ENCODE results near the genes PDRG1 and HCK.

GRCh38 chr20:31860228-31861447 is 9.7 kb downstream of the DUSP15 start:
- RRBS, 2 experiments = 5% methylated on average over 1 of the region's 43 CpGs

GRCh38 chr20:31951073-31952407 is at the start of gene PDRG1:
Gene PDRG1 (minus strand): TSS chr20:31952046.
- RRBS, 2 experiments = 1 to 2% methylated on average over 20 of the region's 71 CpGs

GRCh38 chr20:31994812-31995413 is 15.3 kb upstream of the CCM2L start:
- RRBS, 2 experiments = 2 to 8% methylated on average over 4 of the region's 41 CpGs

GRCh38 chr20:32030971-32031345 is 20.7 kb downstream of the CCM2L start:
- RRBS, 2 experiments = 3 to 4% methylated on average over 12 of the region's 43 CpGs

DNA sequence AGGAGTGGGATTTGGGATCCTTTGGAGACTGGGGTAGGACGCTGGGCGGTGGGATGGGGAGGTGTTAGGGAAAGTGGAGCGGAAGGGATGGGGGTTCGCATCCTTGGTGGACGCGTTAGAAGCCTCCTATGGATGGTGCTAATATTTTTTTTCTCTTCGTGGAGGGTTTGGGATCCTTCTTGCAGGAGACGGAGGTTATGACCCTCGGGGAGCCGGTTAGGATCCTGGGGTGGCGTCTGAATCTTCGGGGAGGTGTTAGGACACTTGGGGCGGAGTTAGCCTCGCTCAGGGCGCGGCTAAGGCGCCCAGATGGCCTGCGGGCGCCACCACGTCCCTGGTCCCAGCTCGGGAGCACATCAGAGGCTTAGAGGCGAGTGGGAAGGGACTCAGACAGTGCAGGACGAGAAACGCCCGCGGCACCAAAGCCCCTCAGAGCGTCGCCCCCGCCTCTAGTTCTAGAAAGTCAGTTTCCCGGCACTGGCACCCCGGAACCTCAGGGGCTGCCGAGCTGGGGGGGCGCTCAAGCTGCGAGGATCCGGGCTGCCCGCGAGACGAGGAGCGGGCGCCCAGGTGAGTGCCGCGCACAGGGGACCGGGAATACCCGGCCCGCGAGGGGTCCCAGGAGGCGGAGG is at the start of gene HCK:
TSS of gene HCK (plus strand) at position 326 of the 632 bp plus-strand sequence.
- RRBS, 2 experiments = 2 to 3% methylated on average over 13 to 17 of the region's 47 CpGs

GRCh38 chr20:32052549-32053429 is 747 bp downstream of the HCK start:
- RRBS, 2 experiments = 2% methylated on average over 12 of the region's 42 CpGs

DNA sequence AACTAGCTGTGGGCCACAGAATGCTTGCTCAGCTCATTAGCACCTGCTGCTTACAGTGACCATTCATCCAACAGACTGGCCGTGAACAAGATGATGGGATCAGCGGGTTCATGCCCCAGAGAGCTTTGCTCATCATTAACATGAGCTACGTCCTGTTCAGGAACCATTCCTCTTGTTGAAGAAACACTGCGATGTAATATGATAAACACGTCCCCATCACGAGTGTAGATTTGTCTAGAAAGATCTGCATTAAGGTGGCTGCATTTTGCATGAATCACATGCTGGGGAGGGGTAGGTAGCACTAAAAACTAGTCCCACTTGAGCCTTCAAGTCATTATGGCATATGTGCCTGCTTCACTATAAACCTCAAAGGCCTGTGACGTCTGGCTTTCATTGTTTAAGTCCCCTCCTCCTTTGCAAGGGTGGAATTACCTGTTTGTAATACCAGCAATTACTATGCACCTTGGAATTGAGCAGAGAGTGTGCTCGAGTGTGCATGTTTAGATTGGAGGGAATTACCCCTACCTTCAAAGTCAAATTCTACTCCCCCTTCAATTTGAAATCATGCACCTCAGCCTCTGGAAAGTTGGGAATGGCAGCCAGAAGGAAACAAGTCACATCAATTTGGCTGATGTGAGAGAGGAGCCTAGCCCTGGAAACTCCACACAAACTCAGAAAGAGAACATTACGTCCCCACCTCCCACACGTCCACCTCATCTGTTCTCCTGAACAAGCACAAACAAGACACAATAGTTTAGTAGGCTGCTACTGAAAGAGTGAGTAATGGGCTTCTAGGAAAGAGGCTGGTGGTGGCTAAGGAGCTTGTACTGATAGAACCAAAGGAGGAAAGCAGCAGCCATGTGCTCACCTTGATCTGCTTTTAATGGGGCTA is 3.7 kb downstream of the PLAGL2 start:
- RRBS, 2 experiments = no CpG with 5 or more reads among the region's 10 CpGs

DNA sequence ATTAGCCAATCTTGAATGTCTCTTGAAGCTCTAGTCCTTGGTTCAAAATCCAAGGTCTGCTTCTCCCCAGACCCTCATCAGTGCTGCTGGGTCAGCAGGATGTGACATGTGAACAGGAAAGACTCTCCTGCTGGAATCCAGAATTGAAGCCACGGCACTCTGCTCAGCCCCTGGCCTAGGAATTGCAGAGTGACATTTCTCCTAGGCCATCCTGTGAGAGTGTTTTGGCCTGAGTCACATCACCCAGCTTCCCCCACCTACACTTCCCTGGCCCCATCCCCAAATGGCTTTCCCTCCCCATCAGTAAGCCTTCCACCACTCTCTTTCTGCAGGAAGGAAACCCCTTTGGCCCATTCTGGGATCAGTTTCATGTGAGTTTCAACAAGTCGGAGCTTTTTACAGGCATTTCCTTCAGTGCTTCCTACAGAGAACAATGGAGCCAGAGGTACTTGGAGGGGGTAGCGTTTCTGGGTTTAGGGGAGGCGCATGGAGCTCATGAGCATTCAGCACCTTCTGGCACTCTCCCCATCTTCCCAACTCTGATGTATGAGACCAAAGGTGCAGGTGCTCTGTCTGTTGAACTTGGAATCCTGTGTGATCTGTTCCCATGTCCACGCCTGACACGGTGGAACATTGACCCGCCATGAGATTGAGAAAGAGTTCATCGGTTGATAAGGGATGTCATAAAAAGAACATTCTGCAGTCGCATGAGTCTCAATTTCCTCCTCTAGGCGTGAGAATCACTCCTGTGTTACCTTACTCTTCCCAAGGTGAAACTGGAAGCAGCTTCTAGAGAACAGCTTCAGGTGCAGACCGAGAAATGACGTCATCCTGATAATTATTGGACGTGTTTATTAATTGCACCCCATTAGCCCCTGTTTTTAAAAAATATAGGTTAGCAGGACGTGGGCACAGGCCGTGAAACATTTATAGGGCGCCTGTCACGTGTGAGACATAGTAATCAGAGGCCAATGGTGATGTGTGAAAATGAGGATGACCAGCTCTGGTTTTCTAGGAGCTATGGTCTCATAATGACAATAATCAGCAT is 8.9 kb downstream of the POFUT1 start:
- RRBS, 2 experiments = no CpG with 5 or more reads among the region's 17 CpGs

GRCh38 chr20:32289640-32290106 is 12.2 kb downstream of the KIF3B start:
- RRBS, 2 experiments = no CpG with 5 or more reads among the region's 7 CpGs

DNA sequence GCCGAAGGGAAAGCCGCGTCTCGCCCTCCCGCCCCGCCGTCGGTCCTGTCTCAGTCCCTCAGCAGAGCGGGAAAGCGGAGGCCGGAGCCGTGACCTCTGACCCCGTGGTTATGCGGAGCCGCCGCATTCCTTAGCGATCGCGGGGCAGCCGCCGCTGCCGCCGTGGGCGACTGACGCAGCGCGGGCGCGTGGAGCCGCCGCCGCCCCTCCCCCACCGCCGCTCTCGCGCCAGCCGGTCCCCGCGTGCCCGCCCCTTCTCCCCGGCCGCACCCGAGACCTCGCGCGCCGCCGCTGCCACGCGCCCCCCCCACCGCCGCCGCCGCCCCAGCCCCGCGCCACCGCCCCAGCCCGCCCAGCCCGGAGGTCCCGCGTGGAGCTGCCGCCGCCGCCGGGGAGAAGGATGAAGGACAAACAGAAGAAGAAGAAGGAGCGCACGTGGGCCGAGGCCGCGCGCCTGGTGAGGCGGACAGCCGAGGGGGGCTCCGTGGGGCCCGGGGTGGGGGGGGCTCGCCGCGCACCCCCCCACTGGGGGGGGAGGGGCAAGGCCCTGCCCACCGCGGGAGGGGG is 328 bp downstream of the ASXL1 start:
- RRBS, 2 experiments = under 1 to 2% methylated on average over 9 of the region's 80 CpGs

DNA sequence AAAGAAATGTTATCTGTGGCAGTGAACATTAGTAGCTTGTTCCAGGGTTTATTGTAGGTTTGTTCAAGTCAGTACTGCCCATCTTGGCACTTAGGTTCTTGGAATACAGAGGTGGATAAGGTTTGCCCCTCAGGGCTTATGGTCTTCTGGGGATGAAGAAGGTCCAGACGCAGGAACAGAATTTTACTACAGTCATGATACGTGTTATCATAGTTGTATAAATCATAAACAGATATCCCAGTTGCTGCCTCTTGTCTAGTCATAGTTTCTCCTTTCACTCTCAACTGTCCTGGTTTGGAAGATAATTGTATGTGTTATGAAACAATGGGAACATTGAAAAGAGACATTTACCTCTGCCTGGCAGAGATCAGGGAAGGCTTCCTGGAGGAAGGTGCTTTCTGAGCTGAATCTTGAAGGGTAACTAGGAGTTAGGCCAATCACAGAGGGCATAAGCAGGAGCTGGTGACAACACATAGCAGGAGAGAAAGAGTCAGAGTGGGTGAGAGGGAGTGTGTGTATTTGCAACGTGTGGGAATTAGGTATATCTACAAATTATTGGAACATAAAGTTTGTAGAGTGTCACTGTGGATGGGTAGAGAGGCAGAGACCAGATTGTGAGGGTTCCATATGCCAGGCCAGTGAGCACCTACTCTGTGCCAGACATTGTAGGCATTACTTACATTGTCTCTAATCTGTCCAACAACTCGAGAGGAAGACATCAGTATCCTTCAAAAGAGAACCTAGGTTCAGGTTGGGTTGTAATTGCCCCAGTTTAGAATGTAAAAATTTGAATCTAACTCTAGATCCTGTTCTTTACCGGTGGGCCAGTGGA is 5.4 kb downstream of the ASXL1 start:
- RRBS, 2 experiments = no CpG with 5 or more reads among the region's 5 CpGs

GRCh38 chr20:32434220-32435374 is 76.5 kb downstream of the ASXL1 start:
- RRBS, 2 experiments = no CpG with 5 or more reads among the region's 27 CpGs

GRCh38 chr20:32467483-32468117 is 109.5 kb downstream of the ASXL1 start:
- RRBS, 2 experiments = no CpG with 5 or more reads among the region's 9 CpGs

DNA sequence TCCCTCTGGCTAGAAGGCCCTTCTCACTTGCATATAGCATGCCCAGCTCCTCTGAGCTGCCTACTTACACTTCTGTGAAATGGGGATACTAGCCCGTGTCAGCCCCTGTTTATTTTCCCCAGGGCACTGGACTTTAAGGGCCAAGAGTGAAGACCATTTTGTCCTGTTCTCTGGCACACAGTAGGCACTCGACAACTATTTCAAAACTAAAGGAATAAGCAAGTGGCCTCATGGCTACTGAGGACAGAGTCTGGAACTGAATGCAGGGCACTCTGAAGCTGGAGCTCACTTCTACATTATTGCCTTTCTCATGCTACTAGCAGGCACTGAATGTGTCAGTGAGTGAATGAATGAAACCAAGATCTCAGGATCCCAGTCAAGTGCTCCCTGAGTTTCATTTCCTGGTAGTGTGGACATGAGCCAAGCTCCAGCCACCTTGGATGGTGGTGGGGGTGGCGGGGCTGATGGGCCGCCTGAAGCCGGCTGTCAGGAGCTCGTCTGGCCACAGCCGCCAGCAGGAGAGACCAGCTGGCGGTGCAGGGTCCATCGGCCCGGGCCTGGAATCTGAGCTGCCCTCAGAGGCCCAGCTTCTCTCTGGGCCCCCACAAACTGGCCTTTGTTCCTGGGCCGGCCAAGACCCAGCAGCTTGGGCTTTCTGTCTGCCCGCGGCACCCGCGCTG is 43.9 kb downstream of the NOL4L start:
- RRBS, 2 experiments = 61 to 69% methylated on average over 7 of the region's 15 CpGs

GRCh38 chr20:32582022-32582693 is 3.0 kb downstream of the NOL4L start:
- RRBS, 2 experiments = no CpG with 5 or more reads among the region's 19 CpGs

DNA sequence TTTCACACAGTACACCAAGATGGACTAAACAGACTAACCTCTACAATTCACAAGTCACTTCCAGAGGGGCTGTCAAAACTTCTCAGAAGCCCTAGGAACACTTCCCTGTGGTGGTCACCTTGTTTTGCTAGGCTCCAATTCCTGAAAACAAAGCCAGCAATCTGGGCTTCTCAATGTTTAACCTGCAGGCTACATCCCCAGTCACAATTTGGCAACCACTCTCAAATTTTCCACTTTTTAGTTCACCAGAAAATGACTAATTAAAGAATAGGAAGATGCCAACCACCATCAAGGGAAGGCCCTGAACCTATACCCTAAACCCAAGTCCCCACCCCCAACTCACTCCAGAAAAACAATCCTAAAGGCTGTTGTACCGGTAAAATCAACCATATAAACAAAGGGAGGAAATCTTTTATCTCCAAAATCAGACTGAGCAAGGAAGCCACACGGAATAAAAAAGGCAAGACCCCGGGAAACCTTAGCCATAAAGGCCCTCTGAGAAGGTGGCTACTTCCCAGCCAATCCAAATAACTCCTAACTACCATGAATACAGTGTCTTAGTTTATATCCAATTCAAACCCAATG is 34.4 kb upstream of the C20orf203 start:
- RRBS, 2 experiments = 72 to 80% methylated on average over 3 of the region's 3 CpGs

DNA sequence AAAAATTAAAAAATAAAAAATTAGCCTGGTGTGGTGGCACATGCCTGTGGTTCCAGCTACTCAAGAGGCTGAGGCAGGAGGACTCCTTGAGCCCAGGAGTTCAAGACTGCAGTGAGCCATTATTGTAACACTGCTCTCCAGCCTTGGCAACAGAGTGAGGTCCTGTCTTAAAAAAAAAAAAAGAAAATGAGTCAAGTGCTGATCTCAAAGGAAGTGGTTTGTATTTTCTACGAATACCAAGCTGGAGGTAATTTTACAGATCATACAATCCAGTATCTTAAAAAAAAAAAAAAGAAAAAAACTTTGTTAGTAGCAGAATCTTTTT is 5.6 kb downstream of the COMMD7 start:
- RRBS, 2 experiments = no CpG with 5 or more reads among the region's 1 CpG

- RRBS, 2 experiments = 4% methylated on average over 10 of the region's 31 CpGs
Measured at GRCh38 chr20:32761610-32762295, 432 bp upstream of the DNMT3B start.

- RRBS, 2 experiments = no CpG with 5 or more reads among the region's 6 CpGs
Measured at GRCh38 chr20:32965528-32965905, 38.7 kb downstream of the SUN5 start.

DNA sequence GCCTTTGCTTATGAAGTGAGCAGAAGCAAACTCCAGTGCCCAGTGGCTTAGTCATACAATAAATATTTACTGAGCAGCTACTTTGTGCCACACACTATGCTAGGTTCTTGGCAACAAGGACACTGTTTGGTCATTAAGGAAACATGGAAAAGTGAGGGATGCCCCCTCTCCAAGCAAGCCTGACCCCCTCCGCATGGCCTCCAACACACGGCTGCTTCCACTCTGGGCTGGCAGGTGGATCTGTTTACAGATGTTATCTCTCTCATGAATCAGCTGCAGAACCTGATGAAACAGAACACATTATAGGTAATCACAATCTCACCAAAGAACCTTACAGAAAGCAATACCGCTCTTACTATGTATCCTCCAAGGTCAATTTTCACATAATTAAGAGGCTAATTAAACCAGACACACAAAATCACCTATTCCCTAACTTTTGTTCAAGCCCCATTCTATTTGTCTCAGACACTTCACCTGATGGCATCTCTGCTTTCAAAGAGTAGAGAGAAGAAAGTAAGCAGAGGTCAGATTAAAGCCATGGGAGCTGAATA is 27.3 kb downstream of the CDK5RAP1 start:
- RRBS, 2 experiments = no CpG with 5 or more reads among the region's 3 CpGs

Measured in bronchial epithelial cell (primary cell).